Right lobe of liver (tissue), 4 donors: ENCODE data around the genes MCRIP1, PCYT2, SIRT7 and DUS1L.

DNA sequence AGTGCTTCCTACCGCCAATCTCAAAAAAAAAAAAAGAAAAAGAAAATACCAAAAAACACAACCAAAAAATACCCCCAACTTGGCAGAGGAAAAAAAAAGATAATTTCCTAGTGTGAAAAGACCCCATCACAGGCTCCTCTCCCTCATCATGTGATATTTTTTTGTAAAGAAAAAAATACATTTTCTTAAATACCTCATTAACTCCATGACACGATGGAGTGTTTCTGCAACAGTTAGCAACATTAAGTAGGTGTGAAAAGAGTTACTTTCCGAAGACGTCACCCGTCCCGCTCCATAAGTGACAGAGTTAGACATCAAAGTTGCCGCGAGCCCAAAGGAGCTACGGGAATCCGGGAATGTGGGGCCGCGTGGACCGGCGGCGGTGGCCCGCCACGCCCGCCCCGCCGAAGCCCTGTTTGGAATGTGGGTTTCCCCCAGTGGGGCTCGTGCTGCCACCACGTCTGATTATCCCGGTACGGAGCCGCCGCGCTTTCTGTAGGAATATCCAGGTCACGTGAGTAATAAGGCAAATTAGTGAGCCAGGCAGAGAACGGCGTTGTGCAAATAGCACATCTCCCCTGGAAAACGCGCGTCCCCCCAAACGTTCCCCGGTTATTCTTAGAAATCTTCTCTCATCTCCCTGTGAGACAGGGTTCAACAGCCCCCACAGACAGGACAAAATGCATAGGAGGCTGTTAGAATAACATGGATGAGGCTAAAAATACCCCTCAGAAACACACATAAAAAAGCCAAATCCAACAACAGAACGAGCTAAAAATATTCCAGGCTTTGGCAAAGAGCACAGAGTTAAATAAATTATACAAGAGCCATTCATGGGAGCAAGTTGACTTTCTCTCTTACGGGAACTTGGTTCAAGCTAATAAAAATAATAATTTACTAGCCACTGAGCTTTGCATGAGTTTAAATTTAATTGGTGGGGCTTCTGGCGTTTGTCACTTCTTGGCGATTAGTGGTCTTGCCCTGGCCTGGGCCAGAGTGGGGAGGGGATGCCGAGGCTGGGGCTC lies 8.5 kb downstream of the BAHCC1 start:
- PRO-cap, 4 experiments = peak in 2 of 4 experiments; most common plus-strand start position 583 of the sequence (in 2); most common minus-strand start position 467 of the sequence (in 1)
- RAMPAGE, long total RNA, 2 experiments = no peak in any of the 2 experiments

DNA sequence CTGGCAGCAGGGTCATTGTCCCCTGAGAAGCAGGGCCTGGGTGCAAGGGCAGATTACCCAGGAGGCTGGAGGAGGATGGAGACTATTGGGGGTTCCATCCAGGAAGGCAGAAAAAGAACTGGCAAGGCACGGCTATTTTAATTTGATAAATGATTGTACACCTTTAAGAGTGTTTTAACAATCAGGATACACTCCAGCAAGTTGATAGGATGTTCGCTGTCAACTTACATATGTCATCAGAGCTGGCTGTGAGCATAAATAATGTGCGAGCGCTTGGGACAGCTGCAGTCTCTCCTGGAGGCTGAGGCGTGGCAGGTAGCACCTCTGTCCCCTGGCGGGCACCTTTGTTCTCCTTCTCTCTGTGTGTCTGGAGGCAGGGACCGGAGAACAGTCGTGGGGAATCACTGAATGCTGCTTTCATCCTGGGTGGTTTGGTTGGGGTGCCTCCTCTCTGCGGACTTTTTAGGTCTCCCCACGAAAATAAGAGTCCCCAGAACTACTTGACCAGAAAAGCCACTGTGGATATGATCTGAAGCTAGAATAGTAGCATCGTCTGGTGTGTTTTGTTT lies 9.3 kb downstream of the BAHCC1 start:
- PRO-cap, 4 experiments = peak in 1 of 4 experiments; most common plus-strand start position 285 of the sequence (in 1)
- RAMPAGE, long total RNA, 2 experiments = no peak in any of the 2 experiments

DNA sequence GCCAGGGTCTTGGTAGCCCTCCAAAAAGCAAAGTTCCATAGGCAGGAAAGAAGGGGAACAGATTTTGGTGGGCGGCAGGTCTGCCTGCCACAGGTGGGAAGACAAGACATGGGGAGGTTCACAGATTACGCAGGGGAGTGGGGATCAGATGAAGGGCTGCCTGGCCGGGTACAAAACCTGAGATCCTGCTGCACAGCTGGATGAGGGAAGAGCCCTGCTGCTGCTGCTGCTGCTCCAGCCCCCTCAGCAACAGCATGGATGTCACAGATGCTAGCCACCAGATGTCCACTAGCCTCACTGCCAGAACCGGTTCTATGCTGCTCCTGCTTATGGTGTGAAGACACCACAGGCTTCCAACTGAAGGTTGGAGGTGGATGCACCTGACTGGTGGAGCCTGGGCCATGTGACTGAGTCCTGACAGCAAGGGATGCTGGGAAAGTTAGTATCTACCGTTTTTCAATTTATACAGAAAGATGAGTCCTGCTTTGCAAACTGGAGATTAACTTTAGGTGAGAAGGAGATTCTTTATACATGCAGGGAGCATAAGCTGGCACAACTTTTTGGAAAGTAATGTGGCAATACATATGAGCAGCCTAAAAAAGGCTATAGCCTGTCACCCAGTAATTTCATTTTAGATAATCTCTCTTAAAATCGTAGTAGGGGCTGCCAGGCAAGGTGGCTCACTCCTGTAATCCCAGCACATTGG lies 17.6 kb downstream of the ACTG1 start:
- PRO-cap, 4 experiments = no peak in any of the 4 experiments
- RAMPAGE, long total RNA, 2 experiments = no peak in any of the 2 experiments

GRCh38 chr17:81499935-81500389 lies 12.6 kb downstream of the ACTG1 start:
- PRO-cap, 4 experiments = peak in 1 of 4 experiments; most common minus-strand start chr17:81500178 (in 1)
- RAMPAGE, long total RNA, 2 experiments = no peak in any of the 2 experiments

- PRO-cap, 4 experiments = no peak in any of the 4 experiments
- RAMPAGE, long total RNA, 2 experiments = no peak in any of the 2 experiments
Observed at GRCh38 chr17:81508549-81508969, 4.0 kb downstream of the ACTG1 start.

DNA sequence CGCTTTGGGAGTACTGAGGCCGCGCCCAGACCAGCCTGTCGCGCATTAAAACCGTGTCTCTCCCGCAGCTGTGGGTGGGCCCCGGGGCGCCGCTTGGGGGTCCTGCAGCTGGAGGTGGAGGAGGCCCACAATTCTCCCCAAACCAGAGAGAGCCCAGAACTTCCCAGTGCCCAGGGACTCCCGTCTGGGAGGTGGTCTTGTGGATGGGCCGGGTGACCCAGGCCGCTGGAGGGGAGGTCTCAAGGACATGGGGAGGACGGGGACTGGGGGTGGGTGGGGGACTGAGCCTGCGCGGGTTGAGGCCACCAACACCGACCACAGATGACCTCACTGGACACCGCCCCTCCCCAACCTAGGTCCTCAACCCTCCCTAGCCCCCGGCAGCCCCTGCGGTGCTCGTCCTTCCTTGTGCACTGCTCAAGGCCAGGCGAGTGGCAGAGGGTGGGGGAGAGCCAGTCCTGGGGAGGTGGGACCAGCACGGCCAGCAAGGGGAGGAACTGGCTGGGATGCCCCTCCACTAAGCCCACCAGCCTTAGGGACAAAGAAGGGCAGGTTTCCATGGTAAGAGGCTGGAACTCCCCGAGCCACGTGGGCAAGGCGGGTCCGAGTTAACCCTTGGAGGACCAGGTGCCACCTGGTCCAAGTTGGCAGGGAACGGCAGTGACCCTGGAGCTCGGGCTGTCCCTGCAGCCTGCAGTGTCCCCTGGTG lies 9.0 kb downstream of the FSCN2 start:
- PRO-cap, 4 experiments = no peak in any of the 4 experiments
- RAMPAGE, long total RNA, 2 experiments = no peak in any of the 2 experiments

DNA sequence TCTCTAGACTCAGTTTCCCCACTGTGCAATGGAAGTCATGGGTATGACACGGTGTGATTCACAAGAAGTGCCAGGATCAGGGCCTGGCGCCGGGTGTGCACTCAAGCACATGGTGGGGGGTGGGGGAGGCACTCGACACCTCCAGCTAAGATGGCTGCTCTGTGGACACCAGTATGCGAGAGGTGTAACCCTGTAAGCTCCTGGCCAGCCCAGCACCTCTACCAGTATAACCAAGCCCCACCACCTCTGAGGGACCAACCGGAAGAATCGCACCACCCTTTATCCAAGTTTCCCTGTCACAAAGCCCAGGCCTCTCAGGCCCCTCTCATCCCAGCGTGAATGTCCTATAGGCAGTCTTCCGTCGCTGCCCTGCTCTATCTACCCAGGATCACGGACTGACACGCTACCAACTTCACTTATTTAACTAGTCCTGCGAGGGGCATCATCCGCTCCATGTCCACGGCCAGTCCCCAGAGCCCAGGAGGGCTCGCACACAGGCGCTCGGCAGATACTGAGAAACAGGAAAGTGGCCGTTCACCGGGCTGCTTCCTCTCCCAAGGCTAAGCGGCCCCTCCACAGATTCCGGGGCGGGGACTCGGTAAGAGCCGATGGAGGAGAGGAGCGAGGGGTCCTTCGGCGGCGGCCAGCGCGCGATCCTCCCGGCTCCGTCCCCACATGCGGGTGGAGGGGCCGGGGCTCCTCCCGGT lies 513 bp downstream of the OXLD1 start:
- PRO-cap, 4 experiments = no peak in any of the 4 experiments
- RAMPAGE, long total RNA, 2 experiments = no peak in any of the 2 experiments

GRCh38 chr17:81702220-81703154 lies 680 bp upstream of the MRPL12 start:
- PRO-cap, 4 experiments = peak in 4 of 4 experiments; most common plus-strand start chr17:81702634 (in 3); most common minus-strand start chr17:81702440 (in 4)
- RAMPAGE, long total RNA, 2 experiments = no peak in any of the 2 experiments

DNA sequence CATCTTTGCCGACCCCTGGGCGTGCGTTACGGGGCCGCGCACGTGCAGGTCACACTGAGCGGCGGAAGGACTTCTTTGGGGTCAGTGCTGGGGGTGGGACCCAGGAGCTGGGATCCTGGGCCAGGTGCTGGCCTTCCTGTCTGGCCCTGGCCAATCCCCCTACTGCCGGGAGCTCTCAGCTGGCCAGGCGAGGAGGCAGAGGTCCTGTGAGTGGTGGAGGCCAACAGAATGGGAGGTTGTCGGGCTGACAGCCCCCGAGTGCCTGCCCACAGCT lies 2.0 kb downstream of the SLC25A10 start:
- PRO-cap, 4 experiments = no peak in any of the 4 experiments
- RAMPAGE, long total RNA, 2 experiments = no peak in any of the 2 experiments

- PRO-cap, 4 experiments = peak in 4 of 4 experiments; most common plus-strand start chr17:81833374 (in 4); most common minus-strand start chr17:81833266 (in 2)
- RAMPAGE, long total RNA, 2 experiments = start-site peak on the minus strand in 2 of 2 experiments, at chr17:81833261-81833275 at its widest, 202 to 210 reads per replicate
Observed at GRCh38 chr17:81832478-81833529, at the start of gene MCRIP1. MCRIP1 (minus strand) TSS chr17:81833291.

GRCh38 chr17:81866899-81867920 lies 3.9 kb downstream of the ARHGDIA start:
- PRO-cap, 4 experiments = peak in 4 of 4 experiments; most common plus-strand start chr17:81867802 (in 2); most common minus-strand start chr17:81867077 (in 3)
- RAMPAGE, long total RNA, 2 experiments = start-site peak on the plus strand in 1 of 2 experiments, at chr17:81867729-81867899 at its widest, 17 reads per replicate

GRCh38 chr17:81867921-81868438 lies 3.2 kb downstream of the ARHGDIA start:
- PRO-cap, 4 experiments = peak in 2 of 4 experiments; most common plus-strand start chr17:81867942 (in 1); most common minus-strand start chr17:81867968 (in 1)
- RAMPAGE, long total RNA, 2 experiments = start-site peak on the plus strand in 1 of 2 experiments, at chr17:81868385-81868424 at its widest, 7 reads per replicate

GRCh38 chr17:81905820-81906285 lies 3.8 kb downstream of the NPB start:
- PRO-cap, 4 experiments = no peak in any of the 4 experiments
- RAMPAGE, long total RNA, 2 experiments = no peak in any of the 2 experiments

- PRO-cap, 4 experiments = peak in 4 of 4 experiments; most common plus-strand start chr17:81911730 (in 4); most common minus-strand start chr17:81911399 (in 4)
- RAMPAGE, long total RNA, 2 experiments = no peak in any of the 2 experiments
Observed at GRCh38 chr17:81911309-81912138, at the start of gene PCYT2. PCYT2 (minus strand) TSS chr17:81911399.

- PRO-cap, 4 experiments = peak in 4 of 4 experiments; most common plus-strand start chr17:81918236 (in 2); most common minus-strand start chr17:81918140 (in 2)
- RAMPAGE, long total RNA, 2 experiments = no peak in any of the 2 experiments
Observed at GRCh38 chr17:81917225-81918446, at the start of gene SIRT7. SIRT7 (minus strand) TSS chr17:81918176.

DNA sequence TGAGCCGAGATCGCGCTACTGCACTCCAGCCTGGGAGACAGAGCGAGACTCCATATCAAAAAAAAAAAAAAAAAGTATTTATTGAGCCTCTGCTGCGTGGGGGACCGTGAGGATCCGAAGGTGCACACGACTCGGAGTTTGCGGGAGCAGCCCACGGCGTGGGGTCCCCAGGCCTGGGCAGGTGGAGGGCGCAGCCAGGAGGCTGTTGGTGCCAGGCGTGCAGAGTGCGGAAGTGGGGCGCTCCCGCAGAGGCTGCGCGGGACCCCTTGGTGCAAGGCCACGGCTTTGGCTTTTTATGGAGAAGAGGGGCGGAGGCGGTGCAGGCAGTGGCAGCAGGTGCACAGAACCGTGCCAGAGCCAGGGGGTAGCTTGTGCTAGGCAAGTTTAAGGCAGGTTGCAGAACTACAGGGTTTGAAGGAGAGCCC lies 1.1 kb downstream of the ASPSCR1 start:
- PRO-cap, 4 experiments = no peak in any of the 4 experiments
- RAMPAGE, long total RNA, 2 experiments = no peak in any of the 2 experiments

- PRO-cap, 4 experiments = peak in 3 of 4 experiments; most common plus-strand start chr17:81979242 (in 1); most common minus-strand start chr17:81979049 (in 2)
- RAMPAGE, long total RNA, 2 experiments = no peak in any of the 2 experiments
Observed at GRCh38 chr17:81978894-81979515, 1.6 kb downstream of the ASPSCR1 start.

- PRO-cap, 4 experiments = peak in 4 of 4 experiments; most common plus-strand start chr17:82030707 (in 4); most common minus-strand start chr17:82030496 (in 2)
- RAMPAGE, long total RNA, 2 experiments = no peak in any of the 2 experiments
Observed at GRCh38 chr17:82029754-82030935, 1.3 kb upstream of the RAC3 start.

DNA sequence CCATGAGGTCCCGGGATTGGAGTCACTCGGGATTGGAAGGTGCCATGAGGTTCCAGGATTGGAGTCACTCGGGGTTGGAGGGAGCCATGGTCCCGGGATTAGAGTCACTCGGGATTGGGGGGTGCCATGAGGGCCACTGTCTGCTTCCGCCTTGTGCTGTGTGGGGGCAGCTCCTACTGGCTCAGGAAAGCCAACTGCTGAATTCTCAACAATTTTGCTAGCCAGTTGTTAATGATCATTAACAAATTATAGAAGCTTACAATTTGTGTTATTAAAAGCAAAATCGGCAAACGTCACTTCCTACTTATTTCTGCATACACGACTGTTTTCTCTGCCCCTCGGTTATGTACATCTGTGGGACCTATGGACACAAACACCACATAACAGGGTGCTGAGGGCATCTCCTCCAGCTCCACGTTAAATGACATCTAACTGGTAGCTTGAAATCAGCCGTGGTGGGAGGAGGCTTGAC lies 2.6 kb downstream of the DCXR start:
- PRO-cap, 4 experiments = peak in 2 of 4 experiments; most common plus-strand start position 107 of the sequence (in 2)
- RAMPAGE, long total RNA, 2 experiments = no peak in any of the 2 experiments

DNA sequence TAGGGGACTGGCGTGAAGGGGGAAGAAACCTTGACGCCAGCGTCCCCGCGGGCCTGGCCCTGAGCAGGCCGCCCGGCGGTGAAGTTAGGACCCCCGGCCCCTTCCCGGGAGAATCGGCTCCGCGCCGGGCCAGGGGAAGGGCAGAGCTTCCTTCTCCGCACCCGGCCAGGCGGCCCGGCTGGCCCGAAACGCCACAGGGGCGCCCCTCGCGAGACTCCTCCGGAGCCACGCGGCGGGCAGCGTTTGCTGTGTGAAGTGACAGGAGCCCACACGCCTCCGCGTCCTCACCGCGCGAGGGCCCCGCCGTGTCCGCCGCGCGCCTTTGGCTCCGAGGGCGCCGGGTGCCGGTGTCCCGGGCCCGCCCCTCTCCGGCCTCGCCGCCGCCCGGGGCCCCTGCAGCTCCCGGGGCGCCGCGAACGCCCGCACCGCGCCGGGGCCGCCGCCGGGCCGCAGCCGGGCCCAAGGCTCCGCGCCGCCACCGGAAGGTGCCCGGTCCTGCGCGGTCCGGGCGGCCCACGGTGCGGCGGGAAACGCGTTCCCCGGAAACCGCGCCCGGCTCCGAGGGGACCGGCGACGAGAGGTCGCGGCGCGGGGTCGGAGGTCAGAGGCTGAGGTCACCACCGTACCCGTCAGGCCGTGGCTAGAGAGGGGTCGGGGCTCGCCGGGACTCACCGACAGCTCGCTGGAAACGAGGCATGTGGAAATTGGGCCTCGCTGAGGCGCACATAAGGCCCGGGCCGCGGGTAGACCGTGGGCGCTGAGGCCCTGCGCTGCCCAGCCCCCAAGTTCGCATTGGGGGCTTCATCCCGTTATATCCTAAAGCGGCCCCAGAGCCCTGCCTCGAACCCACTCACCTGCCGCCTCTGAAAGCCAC lies at the start of gene DUS1L:
DUS1L (minus strand) TSS at position 480 of the 874 bp plus-strand sequence.
- PRO-cap, 4 experiments = peak in 4 of 4 experiments; most common plus-strand start position 544 of the sequence (in 1); most common minus-strand start position 480 of the sequence (in 4)
- RAMPAGE, long total RNA, 2 experiments = no peak in any of the 2 experiments